Thoracic aorta (tissue), 1 donor: ENCODE data around the genes PLA2G7, GSTA2 and GSTA1.

GRCh38 chr6:46334631-46334951 is 156.7 kb downstream of the RCAN2 start:
- RAMPAGE, long total RNA = no peak

DNA sequence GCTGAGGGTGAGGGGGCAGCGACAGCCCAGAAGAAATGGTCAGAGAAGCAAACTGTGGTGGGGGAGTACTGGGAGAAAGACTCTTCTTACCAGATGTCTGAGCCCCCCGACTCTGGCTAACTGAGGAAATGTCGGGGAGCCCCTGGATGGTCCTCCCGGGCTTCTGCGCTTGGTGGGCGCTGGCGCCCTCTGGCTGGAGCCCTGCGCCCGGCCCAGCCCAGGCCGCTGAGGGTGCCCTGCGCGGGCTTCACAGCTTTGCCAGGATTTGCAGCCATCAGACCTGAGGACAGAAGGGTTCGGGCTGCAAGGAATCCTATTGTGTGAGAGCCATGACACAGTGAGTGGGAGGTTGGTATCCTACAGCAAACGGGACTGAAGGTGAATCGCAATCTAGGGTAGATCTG is 533 bp upstream of the RCAN2 start:
- RAMPAGE, long total RNA = no peak

GRCh38 chr6:46730814-46731440 is 4.2 kb downstream of the PLA2G7 start:
- RAMPAGE, long total RNA = no peak

GRCh38 chr6:46734852-46735988 is at the start of gene PLA2G7:
PLA2G7 (minus strand) TSS chr6:46735375.
- RAMPAGE, long total RNA = no peak

DNA sequence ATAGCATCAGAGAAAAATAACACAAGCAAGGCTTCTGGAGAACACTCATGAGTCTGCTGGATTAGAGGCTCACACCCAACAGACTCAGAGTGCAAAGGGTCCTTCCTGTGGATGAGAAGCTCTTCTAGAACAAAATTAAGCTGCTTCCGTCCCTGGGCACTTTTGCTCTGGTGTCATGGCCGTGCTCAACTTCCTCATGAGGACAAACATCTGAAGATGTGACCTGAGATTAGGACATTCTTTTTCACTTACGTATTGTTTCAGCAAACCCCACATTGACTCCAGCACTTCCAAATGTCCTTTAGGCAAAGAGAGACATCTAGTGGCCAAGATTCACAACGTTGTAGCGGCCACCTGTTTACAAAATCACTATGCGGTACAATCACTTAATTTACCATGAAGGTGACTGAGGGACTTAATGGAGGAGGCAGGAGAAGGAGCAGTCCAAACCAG is 5.3 kb upstream of the ADGRF1 start:
- RAMPAGE, long total RNA = no peak

DNA sequence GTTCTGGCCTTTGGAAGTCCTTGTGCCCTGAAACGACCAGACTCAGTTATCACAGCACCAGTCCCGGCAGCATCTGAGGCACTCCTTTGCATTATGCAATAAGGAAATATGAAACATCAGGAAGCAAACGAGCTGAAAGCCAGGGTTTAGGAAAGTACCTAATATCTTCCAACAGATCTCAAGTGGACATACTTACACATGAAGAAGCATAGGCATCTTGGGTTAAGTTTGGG is 61.9 kb upstream of the ADGRF1 start:
- RAMPAGE, long total RNA = no peak

GRCh38 chr6:47116379-47116978 is 74.3 kb upstream of the ADGRF1 start:
- RAMPAGE, long total RNA = no peak

DNA sequence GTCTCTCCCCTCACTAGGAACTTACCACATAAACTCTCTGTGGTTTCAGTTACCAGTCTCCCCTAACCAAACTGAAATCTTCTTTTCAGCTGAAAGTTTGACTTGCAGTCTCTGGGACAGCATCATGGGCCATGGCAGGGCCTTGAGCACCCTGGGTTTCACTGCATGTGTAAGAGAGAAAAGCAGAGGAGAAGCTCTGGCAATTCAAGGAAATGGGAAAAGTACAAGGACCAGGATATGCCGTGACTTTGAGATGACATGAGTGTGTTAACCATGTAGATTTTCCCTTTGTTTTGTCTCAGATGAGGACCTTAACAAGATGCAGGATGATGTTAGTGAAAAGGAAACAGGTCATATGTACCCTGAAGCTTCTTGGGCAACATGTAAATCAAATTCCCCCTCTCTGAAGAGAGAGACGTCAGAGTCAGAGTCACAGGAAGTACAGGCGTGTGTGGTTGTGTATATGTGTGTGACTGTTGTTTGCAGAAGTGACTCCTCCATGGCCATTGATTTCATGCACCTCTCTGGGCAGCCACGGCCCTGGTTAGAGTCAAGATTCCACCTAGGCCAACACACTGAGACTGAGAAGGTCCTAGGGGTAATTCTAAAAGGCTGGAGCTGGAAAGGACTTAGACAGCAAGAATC is 106.2 kb downstream of the TNFRSF21 start:
- RAMPAGE, long total RNA = no peak

- RAMPAGE, long total RNA = no peak
Measured at GRCh38 chr6:49453378-49453852, 9.6 kb downstream of the MMUT start.

DNA sequence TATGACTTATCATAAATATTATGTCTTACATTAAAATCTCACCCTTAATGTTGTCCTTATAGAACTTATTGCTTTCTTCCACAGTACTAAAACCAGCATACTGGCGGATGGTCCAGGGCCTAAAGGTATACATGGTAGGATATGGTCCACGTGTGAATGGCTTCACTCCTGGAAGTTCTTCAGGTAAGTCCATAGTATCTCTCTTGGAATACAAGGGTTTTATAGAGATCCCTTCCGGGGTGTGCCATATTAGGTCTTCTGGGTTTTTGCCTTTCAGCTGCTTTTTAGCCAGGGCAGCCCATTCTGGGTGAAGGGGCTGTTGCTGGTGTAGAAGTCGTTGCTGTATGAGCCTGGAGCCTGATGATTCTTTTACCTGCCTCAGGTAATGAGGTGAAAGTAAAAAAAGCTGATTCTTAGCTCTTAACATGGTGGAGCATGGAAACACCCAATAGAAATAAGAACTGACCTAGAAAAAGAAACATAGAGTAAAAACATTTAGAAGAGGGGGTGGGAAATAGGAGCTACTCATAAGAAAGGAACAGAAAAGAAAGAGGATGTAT is 3.9 kb downstream of the MMUT start:
- RAMPAGE, long total RNA = no peak

DNA sequence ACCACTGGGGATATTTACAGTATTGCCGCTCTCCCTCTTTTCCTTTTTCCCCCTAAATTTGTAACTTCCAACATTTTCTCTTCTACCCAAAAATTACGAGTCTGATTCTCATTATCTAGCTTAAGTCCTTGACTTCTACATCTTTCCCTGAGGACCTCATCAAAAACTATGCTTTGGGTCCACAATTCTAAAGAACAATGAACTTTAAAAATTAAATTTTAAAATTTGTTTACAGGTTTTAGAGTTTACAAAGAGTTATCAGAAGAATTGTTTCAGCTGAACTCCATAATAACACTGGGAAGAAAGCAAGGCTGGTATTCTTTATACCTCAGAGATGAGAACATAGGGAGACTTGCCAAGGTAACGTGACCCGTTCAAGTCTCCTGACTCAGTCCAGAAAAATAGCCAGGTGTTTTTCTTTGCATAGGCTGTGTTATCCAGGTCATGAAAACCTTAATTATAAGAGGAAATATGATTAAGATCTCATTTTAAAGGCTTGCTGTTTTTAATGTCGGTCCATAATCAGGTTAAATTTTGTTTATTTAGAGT is 8.6 kb upstream of the C6orf141 start:
- RAMPAGE, long total RNA = no peak

GRCh38 chr6:49728622-49729184 is 15.4 kb upstream of the CRISP2 start:
- RAMPAGE, long total RNA = no peak

GRCh38 chr6:50817339-50817618 is 1.4 kb upstream of the TFAP2B start:
- RAMPAGE, long total RNA = no peak

DNA sequence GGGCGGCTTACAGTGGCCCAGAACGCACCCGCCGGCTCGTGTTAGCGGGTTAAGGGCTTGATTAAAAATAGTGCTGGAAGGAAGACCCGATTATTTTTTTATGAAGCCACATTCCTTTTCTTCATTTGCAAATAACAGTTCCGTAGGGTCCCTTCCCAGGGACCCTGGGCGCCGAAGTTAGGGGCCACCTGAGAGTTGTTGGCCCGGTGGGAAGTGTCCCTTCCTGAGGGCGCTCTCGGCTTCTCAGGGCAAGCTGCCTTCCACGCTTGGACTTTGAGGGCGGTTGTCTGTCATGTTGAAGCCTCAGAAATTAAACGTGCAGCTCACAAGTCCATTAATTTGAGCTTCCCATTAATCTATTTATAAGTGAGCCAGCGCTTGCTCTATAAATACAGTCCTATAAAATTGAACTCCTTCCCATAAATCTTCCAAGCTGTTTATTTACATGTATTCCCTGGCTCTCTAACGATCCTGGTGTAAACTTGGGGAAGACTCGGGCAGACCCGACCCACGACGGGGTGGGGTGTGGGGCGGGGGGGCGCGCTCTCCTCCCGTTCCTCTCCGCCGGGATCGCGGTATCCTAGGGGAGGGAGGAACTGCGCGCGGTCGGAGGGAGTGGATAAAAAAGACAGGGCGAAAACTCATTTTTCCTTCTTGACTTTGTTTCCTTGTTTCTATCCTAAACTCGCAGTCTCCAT is 30.9 kb downstream of the TFAP2B start:
- RAMPAGE, long total RNA = no peak

DNA sequence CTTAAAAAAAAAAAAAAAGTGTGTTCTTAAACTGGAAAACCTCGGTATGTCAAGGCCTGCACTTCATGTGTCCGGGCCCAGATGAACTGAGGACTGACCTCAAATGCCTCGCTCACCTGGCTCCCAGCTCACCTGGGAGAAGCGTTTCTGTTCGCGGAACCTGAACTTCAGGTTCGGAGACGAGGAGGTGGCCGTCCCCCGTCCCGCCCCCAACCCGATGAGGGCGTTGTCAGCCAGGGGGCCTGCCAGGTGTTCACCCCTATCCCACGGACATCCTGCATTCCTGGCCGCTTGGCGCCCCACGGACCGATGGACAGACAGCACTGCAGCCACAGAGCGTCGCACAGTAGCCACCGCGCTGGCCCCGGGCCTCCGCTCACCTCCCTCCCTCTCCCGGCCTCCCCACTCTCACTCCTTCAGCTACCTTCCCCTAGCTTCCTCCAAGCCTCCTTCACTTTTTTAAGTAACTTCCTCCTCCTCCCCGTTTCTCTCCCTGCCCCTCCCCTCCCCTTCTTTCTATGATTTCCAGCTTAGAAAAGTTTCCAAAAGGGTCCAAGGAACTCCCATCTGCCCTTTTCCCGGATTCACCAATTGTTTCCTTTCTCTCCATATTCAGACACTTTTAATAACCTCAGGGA is 22.6 kb upstream of the MCM3 start:
- RAMPAGE, long total RNA = no peak

- RAMPAGE, long total RNA = no peak
Measured at GRCh38 chr6:52403003-52403642, 17.0 kb upstream of the EFHC1 start.

DNA sequence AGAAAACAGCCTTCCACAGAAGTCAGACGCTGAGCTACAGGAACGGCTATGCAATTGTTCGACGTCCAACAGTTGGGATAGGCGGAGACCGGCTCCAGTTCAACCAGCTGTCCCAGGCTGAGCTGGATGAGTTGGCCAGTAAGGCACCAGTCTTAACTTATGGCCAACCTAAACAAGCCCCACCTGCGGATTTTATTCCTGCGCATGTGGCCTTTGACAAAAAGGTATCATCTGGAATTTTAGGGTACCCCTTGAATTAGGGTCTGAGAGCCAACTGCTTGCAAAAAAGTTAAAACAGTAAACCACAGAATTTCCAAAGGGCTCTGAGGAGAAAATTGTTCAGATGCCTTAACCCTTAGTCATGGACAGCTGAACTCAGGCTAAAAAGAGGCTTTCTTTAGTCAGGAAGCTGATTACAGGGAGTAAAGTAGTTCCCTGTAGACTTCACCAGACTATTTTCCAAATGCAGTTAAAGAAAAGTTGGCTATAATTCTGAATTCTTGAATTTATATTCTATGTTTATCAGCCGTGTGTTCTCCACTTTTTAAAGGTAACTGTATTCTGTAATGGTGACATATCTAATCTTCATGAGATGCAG is 3.9 kb downstream of the EFHC1 start:
- RAMPAGE, long total RNA = no peak

GRCh38 chr6:52640013-52640831 is 30.7 kb upstream of the TMEM14A start:
- RAMPAGE, long total RNA = no peak

GRCh38 chr6:52763186-52763748 is at the start of gene GSTA2:
GSTA2 (minus strand) TSS chr6:52763475.
- RAMPAGE, long total RNA = no peak

GRCh38 chr6:52803574-52803989 is at the start of gene GSTA1:
GSTA1 (minus strand) TSS chr6:52803816.
- RAMPAGE, long total RNA = no peak